ENCODE measurements around a stretch of chr6.

- PRO-cap = no peak
- RAMPAGE, long total RNA = no peak
These were observed 105.7 kb upstream of the DUSP22 start for GRCh38 chr6:186554-187030.

DNA sequence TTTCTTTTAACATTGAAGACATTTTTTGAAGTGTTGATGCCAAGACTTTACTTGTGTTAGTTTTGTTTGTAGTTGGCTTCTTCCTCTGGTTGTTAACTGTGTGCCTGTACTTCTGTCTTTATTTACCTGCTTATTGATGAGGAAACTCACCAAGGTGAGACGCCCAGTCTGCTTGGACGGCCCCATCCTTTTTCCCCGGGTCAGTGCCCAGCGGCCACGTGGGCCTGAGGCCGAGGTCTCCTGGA lies 24.7 kb downstream of the DUSP22 start:
- PRO-cap = no peak
- RAMPAGE, long total RNA = no peak

DNA sequence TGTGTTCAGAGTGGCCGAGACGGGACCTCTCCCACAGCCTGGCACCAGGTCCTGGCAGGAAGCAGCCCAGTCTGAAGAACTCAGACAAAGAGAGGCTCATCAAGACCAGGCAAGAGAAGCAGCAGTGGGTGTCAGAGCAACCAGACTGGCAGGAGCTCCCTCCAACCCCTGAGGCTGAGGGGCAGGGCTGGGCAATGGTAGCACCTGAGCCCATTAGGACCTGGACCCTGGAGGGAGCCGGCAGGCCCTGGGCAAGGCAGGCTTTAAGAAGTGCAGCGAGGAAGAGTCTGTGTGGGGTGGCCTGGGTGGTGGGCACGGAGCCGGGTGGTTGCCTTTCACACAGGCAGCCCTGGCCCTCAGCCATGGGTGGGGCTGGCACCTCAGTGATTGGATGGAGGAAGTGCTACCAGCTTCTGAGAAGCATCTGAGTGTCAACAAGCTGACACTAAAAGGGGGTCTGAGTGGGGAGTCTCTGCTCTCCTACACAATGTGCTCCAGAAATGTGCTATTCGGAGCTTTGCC lies 33.1 kb upstream of the IRF4 start:
- PRO-cap = no peak
- RAMPAGE, long total RNA = no peak

DNA sequence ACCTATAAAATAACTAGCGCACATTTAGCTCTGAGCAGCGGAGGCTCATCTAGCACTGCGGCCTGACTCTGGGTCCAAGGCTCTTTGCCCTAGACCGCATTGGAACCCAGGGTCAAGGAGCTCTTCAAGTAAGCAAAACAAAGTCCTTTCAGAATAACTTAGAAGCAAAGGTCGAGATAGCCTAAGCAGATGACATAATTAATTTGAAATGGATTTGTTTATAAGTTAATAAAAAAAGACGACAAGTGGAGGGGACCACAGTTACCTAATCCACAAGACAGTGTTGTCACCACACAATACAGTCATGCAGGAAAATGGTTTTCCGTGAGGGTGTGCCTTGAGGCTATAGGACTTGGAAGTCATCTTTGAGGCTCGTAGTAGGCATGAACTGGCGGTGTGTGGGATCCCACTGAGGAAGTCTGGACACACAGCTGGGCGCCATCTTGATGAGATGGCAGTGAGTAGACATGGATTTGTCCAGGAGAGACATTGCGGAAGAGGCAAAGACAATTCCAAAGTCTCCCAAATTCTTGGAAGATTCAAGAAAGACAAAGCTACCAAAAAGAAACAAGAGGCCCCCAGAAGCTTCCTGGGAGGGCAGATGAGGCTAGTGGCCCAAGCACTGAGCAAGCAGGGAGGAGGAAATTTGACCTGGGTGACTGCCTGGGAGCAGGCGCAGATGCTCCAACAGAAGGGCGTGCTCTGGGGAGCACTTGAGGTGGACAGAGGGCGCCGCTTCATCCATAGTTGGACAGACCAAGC lies 29.0 kb upstream of the IRF4 start:
- PRO-cap = no peak
- RAMPAGE, long total RNA = no peak

DNA sequence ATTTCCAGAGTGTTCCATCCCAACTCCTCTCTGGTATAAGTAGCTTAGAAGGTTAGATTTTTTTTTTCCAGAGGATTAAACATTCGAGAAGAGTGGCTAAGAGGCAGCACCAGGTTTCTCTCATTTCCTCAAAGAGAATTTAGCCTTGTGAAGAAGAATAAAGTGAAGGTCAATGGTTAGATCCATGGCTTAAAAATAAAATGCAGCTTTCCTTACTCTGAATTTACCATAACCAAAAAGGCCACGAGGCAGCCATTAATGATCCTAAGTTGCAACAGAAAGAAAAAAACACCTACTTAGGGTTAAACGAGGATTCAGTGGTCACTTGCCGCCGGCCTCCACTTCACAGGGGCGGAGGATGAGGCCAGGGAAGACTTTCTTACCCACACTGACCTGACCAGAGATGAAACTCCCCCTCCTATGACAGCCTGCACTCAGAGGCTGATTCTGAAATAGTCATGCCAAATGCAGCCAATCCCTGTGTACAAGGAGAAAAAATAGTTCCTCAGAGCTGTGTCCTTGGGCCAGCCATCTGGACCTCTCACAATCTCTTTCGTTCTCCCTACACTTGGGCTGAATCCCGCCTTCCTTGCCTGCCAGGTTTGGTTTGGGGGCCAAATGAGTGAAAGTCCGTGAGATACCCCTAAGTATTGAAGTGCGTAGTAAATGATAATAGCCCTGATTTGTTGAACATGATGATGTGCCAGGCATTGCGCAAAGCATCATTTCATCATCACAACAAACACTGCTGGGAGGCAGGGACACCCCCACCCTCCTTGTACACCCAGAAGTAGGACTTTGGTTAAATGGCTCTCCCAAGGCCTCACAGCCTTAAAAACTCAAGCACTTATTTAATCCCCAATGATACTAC lies 3.3 kb upstream of the IRF4 start:
- PRO-cap = no peak
- RAMPAGE, long total RNA = no peak

DNA sequence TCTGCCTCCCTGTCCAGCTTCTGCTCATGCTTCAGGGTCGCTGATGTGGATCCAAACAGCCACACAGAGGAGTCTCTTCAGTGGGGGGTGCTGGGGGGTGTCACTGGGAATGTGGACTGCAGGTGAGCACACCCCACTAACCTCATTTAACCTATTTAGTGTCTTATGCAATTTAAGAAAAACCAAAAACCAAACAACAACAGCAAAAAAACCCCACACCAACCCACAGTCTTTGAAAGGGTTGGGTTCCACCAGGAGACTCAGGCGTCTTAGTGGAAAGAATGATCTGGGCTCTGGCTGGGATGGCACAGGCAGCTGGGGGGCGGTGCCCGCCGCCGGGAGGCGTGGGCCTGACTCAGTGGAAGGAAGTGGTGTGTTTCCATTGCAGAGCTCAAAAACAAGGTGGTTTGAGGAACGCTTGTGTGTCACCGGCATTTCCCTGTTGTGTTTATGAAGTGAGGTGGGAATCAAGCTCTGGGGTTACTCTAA lies 55.1 kb downstream of the IRF4 start:
- PRO-cap = no peak
- RAMPAGE, long total RNA = no peak

- PRO-cap = no peak
- RAMPAGE, long total RNA = no peak
These were observed 14.7 kb upstream of the EXOC2 start for GRCh38 chr6:707508-708105.

DNA sequence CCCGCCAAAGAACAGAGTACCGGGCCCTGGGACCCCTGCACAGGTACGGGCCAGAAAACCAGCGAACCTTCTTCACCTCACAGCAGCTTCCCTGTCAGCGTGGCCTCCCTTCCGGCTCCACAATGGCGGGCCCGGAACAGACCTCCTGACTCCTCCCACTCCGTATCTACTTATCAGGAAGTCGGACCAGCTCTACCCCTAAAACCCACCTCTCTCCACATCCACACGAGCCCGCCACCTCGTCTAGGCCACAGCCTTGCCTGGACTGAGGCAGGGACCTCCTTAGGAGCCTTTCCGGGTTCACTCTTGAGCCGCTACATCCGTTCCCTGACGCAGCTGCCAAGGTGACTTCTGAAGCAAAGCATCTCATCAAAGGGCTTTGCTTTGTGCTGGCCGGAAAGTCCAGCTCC lies 308.5 kb upstream of the FOXQ1 start:
- PRO-cap = no peak
- RAMPAGE, long total RNA = no peak

- PRO-cap = no peak
- RAMPAGE, long total RNA = no peak
These were observed 241.8 kb upstream of the FOXQ1 start for GRCh38 chr6:1070085-1070554.

- PRO-cap = no peak
- RAMPAGE, long total RNA = no peak
These were observed 121.6 kb upstream of the FOXQ1 start for GRCh38 chr6:1190101-1190938.

DNA sequence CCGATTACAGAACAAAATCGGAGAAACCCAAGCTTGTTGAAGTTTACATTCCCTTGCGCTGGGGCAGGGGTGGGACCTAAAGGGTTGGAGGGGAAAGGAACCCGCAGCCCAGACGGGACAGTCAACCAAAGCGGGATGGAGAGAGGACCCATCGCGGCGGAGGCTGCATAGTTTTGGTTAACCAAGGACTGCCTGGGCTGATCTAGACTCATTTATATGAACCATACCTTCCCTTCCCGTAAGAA lies 3.7 kb upstream of the FOXF2 start:
- PRO-cap = no peak
- RAMPAGE, long total RNA = no peak

- PRO-cap = no peak
- RAMPAGE, long total RNA = no peak
These were observed 78.8 kb downstream of the FOXF2 start for GRCh38 chr6:1468243-1468560.

- PRO-cap = no peak
- RAMPAGE, long total RNA = no peak
These were observed 57.5 kb upstream of the FOXC1 start for GRCh38 chr6:1552117-1552813.

DNA sequence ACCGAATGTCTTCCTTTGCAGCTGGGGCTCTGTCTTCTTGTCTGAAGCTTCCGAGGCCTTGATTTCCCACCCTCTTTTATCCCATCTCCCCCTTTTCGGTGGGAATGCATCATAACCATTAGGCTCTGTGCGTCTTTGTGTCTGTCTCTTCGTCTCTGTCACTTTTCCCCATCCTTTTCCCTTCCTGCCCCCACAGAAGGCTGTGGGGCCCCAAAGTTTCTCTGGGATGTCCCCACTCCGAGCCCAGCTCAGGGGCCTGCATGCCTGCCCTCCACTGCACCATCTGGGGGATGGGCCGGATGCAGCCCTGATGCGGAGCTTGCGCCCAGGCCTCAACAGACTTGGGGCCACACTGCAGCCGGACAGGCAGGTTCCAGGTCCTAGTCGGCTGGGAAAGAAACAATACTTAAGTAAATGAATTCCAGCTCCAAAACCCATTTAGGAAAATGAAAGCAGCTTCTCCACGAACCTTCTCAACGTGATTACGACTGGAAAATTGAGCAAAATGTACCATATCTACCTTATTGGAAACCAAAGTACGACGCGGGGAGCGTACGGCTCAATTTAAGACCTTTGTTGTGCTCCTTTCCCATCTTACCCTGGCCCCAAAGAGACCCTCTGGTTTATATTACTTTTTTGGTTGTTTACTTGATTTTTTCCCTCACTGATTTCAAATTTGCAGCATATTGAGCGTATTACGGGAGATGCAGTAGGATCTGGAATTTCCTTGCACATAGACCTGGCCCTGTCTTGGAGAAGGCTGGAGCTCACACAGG lies 7.8 kb downstream of the FOXC1 start:
- PRO-cap = no peak
- RAMPAGE, long total RNA = no peak

- PRO-cap = no peak
- RAMPAGE, long total RNA = no peak
These were observed 15.6 kb downstream of the FOXC1 start for GRCh38 chr6:1625315-1625768.

GRCh38 chr6:1627951-1628229 lies 18.2 kb downstream of the FOXC1 start:
- PRO-cap = no peak
- RAMPAGE, long total RNA = no peak

DNA sequence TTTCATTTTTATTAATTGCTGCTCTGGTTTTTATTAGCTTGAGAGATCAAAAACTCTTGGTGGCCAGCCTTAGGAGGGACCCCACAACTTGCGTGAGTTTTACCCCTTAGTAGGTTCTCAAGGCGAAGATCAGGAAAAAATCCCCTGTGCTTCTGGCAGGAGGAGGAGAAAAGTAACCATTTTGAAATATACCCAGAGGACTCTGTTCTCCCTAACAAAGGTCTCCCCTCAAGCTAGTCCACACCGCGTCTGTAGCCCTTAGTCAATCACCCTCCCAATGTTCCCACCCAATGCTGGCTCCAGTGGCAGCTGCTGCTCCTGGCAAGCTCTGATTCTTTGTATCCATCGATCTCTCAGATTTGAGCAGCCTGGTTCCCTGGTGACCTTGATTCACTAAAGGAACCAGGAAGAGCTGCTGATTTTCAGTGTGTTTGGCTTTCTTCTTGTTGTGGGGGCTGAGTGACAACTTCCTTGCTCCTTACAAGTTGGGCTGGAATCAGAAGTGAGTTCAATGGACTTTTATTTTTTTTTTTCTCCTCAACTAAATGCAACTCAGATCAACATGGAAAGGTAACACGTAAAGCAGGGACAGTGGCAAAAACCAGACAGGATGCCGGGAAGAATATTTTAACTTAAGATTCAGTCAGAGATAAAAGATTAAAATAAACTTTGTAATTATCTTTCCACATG lies 68.5 kb downstream of the FOXC1 start:
- PRO-cap = no peak
- RAMPAGE, long total RNA = no peak

GRCh38 chr6:1767229-1767868 lies 157.6 kb downstream of the FOXC1 start:
- PRO-cap = no peak
- RAMPAGE, long total RNA = no peak

DNA sequence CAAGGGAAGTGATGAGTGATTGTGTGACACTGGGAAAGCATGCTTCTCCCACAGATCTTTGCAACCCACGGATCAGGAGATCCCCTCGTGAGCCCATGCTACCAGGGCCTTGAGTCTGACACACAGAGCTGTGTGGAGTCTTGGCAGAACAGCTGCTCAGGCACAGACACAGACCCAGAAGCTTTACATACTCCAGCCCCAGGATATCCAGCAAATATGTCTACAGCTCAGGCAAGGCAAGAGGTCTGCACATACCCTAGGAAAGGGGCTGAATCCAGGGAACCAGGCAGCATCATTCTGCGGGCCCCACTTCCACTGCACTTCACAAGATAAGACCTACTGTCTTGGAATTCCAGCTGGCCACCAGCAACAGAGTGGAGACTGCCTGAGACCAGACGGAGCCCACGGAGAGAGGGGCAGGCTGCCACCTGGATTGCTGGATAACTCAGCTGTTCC lies 267.7 kb downstream of the GMDS start:
- PRO-cap = no peak
- RAMPAGE, long total RNA = no peak

GRCh38 chr6:2259090-2259433 lies 13.7 kb upstream of the GMDS start:
- PRO-cap = no peak
- RAMPAGE, long total RNA = no peak